Camera-type eye (tissue), 1 donor: ENCODE measurements around the gene TMCC3.

GRCh38 chr12:94367422-94368364, 92.0 kb downstream of the CEP83 start:
- RAMPAGE, long total RNA: no peak

DNA sequence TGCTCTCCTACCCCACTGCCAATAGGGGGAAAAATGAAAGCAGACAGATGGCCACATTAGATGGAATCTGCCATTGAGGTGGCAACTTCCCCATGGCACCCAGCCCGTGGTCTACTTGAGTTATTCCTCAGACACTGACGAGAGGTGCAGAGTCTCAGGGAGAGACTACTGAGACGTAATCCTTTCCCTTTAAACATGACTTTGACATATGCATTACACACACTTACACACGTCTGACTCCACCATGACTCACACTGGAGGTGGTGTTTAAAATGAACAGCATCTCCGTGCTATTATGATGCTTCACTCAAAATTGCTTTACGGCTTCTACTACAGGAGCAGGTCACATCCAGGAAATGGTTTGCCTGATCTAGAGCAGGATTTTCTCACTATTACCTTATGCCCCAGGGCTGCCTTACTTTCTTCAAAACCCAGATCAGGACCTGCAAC, 31.4 kb downstream of the TMCC3 start:
- RAMPAGE, long total RNA: no peak

DNA sequence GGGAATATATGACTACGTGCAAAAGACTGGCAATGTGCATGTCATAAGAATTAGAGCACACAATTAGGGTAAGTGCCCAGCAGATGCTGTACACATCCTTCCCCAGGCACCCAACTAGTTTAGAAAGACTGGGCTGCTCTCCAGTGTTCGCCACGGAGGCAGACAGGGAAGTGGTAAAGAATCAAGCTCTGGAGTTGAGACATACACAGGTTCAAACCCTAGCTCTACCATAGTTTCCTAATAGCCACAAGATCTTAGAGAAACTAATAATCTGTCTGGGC, 6.8 kb downstream of the TMCC3 start:
- RAMPAGE, long total RNA: no peak

GRCh38 chr12:94650277-94651007, at the start of gene TMCC3:
Gene TMCC3 (minus strand): TSS chr12:94650557.
- RAMPAGE, long total RNA: no peak

DNA sequence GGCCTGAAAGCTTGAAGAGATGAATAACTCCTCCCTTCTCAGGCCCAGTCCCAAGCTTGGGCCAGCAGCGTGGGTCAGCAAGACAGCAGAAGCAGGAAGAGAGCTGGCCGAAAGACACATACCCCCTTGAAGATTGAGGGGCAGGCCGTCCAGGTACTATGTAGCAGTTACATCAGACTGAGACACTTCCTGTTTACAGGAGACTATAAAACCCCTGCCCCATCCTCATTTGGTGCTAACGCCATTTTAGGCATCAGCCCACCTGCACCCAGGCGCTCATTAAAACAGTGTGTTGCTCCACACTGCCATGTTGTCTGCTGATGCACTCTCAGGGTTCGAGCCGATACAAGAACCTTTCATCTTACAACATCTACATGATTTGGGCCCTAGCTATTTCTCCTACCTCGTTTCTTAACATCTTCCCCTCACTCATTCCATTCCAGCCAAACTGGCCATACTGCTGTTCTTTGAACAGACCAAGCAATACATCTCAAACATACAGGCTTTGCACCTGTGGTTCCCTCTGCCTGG, 14.9 kb downstream of the NDUFA12 start:
- RAMPAGE, long total RNA: no peak

DNA sequence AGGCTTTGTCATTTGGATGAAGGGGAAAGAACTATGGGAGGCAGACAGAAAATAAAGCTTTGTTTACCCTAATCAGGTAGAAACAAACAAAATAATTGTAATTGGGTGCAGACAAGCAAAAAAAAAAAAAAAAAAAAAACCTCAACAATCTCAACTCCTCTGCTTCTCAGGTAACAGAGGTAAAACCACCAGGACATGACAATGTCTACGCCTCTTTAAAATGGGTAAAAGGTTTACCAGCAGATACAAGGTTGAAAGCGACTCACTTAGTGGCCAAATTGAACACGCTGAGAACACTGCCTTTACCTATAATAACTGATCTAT, 752 bp downstream of the FGD6 start:
- RAMPAGE, long total RNA: no peak

DNA sequence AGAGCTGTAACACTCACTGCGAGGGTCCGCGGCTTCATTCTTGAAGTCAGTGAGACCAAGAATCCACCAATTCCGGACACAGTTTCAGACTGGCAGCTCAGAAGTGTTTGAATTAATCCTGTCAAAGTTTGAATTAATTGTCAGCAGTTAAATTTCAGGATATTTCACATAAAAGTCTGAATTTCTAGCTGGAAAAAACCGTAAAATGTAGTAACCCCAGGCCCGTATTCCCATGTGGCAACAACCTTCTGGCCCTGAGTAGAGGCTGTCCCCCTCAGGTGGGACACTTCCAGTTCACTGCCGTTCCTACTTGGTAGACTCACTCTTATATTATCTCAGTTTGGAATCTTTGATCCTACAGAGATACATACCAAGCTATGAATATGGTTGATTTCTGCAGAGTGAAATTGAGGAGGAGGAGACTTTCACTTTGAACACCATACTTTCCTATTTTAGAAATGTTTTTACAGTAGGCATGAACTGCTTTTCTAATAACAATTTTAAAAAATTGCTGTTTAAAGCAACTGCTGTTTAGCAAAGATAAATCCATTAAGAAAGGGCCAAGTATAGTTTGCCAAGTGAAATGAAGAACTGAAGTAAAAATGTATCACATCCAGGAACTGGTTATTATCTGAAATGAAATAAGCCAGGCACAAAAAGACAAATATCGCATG, 93.0 kb upstream of the METAP2 start:
- RAMPAGE, long total RNA: no peak

GRCh38 chr12:95694223-95694689, 96.3 kb downstream of the NTN4 start:
- RAMPAGE, long total RNA: no peak

- RAMPAGE, long total RNA: no peak
Observed at GRCh38 chr12:95721277-95721754, 69.2 kb downstream of the NTN4 start.

GRCh38 chr12:95736684-95737173, 53.8 kb downstream of the NTN4 start:
- RAMPAGE, long total RNA: no peak

GRCh38 chr12:95861020-95861507, 2.3 kb downstream of the SNRPF start:
- RAMPAGE, long total RNA: no peak

DNA sequence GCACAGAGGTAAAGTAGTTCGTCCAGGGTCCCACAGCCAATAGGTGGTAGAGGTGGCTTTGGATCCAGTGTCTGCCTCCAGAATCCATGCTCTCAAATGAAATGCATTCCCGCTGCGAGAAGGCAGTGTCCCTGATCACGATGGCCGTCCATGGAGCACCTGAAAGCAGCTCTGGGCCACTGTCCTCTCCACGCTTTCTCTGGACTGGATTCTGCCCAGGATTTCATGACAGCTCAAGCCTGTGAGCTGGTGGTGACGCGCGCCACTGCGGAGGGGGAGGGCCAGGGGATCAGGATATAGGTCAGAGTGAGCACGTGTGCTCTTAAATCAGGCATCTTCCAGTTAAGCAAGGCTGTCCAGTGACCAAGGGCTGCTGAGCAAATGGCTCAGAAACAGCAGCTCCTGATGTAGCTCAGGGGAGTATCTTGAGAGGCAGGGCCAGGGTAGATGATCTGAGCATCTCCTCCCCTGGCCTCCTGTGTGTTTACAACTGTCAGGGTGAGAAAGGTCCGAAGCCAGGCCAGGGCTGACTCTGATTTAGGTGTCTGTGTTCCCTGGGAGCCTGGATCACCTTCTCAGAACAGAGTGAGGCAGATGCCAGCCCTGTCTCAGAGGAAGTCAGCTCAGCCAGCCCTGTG, 55.1 kb downstream of the ELK3 start:
- RAMPAGE, long total RNA: no peak

GRCh38 chr12:96267818-96268580, 73.8 kb downstream of the ELK3 start:
- RAMPAGE, long total RNA: no peak

DNA sequence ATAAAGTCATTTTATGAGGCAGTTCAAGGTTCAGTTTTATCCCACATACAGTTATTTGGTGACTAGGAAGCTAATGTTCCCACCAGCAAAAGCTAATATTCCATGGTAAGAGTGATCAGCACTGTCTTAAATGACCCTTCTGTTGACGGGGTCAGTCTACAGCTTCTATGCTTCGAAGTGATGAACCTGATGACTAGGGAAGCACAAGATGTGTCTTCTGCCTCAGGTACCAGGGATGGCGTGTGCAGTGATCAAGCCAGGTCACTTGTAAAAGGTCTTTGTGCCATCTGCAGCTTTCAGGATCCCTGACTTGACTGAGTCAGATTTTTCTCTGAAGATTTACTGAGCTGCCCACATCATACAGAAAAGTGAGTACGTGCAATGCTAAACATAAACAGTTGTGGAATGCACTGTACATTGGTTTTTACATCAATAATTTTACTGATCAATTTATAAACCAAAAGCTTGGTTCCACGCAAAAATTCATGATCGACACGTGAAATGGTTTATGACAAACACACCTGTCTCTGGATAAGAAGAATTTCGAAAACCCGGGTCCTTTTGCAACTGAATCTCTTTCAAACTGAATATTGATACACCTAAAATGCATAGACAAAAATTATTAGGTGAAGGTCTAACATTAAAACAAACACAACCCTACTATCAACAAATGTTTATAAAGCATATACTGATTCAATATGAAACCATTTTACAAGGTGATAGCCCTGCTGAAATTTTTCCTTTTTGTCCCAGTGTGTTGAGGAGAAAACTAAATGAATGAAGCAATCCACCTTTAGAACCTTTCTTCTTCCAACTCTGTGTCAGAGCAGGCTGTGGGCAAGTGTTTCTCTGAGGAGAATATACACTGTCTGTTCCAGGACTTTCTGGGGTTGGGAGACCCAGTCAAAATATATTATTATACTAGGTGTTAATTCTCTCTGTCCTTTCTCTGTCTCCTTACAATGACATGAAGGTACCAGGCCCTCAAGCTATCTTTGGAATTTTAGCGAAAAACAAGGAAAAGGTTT, 86.4 kb downstream of the ELK3 start:
- RAMPAGE, long total RNA: no peak

DNA sequence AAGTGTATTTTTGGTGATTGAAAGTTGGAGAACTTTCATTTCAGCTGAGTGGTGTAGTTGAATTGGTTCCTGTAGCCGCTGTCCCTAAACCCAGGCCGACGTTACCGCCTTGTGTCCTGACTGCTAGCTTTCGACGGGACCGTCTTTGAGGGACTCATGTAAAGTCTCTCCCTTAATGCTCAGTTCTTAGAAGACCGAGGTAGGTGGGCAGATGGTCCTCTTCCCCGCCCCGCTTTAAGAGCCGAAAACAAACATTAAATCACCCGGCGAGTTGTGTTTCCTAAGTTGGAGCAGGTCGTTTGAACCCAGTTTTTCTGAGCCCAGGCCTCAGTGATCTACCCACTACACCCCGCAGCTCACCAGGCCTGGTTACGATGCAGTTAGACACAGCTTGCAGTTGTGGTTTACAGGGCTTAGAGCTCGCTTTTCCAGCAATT, 619 bp downstream of the NEDD1 start:
- RAMPAGE, long total RNA: no peak

GRCh38 chr12:97168723-97169214, 261.7 kb downstream of the NEDD1 start:
- RAMPAGE, long total RNA: no peak

GRCh38 chr12:97490397-97490691, 583.3 kb downstream of the NEDD1 start:
- RAMPAGE, long total RNA: no peak

DNA sequence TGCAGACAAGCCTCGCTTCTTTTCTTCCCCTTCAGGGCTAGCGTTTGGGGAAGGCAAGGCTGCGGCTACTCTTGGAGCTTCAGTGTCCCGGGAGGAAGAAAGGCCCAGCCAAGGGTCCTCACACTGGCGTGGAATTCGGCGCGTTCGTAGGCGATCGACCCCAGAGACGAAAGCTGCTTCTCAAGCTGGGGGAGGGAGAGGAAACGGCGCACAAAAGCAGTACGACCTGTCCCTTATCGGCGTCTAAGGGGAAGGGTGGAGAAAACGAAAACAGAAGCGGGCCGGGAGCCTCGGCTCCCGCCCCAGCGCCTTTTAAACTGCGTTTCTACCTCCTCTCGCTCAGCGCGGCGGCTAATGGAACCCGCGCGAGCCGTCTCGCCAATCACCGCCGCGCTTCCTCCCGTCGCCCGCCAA, 235 bp upstream of the TMPO start:
- RAMPAGE, long total RNA: no peak

GRCh38 chr12:98516239-98516716, 888 bp downstream of the TMPO start:
- RAMPAGE, long total RNA: no peak

DNA sequence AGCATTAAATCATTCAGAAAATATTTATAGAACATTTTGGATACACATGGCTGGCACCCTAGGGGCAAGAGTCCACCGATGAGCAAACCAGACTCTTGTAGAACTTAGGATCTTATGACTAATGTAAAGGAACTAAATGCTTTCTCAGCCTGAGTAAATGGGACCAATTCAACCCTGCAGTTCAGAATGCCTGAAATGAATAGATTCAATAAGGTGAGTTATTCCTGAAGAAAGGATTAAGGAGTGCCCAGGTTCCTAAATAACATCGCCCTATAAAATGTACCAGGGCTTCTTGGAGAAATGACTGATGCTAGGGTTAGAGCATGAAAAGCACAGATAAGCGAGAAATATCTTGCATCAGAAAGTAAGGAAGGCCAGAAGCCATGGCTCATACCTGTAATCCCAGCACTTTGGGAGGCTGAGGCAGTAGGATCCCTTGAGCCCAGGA, 19.1 kb upstream of the SLC25A3 start:
- RAMPAGE, long total RNA: no peak